Tongue (tissue), 2 donors: ENCODE data around the gene NOD2.

GRCh38 chr16:49575135-49575973 lies 201.8 kb downstream of the C16orf78 start:
- RAMPAGE, long total RNA = no peak

DNA sequence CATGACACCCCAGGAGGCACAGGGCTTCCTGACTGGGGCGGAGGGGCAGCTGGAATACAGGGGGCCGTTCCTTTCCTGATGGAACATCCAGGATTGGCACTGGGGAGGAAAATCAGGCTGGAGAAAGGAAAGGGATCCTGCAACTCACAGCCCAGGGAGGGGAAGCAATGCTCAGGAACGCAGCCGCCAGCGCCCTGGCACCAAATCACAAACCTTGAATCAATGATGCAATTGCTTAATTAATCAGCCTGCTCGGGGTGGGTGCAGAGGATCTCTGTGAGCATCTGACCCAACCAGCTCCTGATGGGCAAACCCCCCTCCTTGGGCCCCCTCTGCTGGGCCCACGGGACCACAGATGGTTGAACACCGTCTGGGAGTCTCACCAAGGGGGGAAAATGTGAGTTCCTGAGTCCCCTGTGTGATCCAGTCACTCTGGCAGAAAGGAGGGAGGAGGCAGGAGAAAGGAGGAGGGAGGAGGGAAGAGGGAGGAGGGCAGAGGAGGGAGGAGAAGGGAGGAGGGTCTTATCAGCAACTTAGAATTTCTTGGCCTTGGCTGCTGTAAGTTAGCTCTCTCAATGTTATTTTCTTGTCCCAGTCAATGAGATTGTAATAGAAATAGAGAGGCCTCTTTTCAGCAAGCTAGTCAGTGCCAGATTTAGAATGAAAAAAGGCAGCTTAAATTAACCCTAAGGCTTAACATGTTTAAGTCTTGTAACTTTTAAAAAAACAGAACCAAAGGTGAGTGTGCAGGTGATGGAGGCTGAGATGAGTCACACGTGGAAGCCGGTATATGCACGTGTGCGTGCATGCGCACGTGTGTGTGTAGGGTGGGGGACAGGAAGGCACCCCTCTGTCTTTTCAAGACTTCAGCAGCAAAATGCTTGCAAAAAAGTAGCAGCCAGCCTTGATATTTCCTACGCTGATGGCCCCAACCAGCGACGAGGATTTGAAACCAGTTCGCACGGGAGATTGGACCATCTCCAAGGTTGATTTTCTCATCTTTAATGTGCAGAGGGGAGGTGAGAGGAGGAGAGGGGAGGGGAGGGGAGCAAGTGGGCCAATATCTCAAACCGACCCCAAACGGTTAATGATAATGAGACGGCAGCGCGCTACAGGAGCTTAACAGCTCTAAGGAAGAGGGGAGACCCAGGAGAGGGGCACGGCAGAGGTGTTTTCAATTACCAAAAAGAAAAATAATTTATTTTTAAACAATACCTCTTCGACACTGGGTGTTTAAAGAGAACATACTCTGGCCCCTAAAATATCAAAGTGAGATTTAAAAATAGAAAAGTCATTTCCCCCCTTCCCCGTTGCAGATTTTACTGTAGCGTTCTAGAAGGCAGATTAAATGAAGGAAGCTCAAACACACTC lies 155.0 kb downstream of the ZNF423 start:
- RAMPAGE, long total RNA = no peak

DNA sequence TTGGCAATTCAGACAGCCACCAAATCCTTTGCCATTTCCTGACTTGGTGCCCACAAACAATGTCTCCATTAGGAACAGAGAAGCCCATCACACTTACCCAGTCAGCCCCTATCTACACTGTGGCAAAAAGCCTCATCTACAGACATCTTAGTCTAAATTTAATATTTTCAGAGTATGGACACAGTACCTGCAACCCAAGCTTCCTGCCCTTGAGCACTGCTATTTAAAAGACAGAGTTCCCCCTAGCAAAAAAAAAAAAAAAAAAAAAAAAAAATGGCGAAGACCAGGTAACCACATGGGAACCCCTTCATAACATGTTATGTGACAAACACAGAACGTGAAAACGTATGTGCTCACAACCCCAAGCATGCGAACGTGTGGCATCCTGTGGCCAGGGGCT lies 129.3 kb downstream of the ZNF423 start:
- RAMPAGE, long total RNA = no peak

DNA sequence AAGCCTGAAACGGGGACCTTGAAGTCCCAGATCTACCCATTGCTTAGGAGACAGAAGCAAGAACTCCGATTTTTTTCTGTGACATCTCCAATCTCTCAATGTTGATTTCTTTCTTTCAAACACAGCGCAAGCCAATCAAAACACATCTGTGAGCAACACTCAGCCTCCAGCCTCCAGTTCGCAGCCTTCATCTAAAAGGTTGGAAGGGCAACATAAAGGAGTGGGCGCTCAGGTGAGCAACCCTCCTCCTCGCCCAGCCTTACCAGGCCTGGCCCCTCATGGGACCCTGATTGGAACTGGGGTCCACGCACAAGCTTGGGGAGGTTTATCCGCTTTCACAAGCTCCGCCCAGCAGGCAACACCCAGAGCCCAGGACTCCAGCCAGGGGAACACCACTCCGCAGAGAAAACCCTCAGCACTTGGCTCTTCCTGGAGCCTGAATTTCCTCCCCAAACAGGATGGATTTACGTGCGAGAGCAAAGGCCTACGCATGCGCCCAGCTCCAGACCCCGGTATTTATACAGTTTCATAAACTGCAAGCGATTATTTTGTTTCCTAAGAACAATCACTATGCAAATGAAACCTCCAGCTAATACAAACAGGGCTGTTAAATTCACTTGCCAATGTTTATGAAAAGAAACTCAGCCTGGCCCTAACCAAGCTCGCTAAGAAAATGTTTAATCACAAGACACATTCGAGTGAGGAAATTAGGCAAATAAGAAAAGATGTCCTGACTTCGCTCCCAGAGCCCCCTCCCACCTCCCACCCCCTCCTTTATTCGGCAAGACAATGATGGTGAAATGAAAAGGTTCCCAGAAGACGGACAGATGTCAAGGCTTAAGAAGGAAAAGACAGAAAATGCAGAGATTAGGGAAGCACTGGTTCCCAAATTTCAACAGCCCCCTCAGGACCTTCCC lies 22.8 kb downstream of the ZNF423 start:
- RAMPAGE, long total RNA = no peak

GRCh38 chr16:50223181-50224036 lies 42.9 kb upstream of the ADCY7 start:
- RAMPAGE, long total RNA = no peak

- RAMPAGE, long total RNA = no peak
Measured at GRCh38 chr16:50235304-50236156, 30.8 kb upstream of the ADCY7 start.

DNA sequence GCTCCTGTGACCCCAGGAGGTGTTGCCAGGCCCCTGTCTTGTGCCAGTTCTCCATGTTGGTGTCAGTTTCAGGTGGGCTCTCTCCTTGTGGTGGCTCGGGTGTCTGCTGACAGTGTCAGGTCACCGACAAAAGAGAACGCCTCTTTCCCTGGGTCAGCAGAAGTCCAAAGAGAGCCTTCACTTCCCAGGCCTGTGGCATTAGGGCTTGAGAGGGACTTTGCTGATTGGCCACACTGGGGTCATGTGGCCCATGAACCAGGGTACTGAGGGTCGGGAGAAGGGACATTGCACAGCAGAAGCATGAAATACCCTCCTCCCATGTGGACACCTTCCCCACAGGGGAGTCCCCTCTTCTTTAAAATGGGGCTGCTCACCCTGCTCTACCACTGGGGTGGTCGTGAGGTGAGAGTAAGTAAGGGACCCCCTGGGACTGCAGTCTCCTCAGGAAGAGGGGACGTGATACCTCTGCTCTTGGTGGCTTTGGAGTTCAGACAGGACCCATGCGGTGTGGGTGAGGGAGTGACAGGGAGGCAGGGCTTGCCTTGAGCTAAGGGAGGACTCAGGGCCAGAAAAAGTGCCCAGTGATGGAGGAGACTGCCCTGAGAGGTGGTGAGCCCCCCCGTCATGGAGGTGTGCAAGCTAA lies 17.1 kb downstream of the ADCY7 start:
- RAMPAGE, long total RNA = no peak

DNA sequence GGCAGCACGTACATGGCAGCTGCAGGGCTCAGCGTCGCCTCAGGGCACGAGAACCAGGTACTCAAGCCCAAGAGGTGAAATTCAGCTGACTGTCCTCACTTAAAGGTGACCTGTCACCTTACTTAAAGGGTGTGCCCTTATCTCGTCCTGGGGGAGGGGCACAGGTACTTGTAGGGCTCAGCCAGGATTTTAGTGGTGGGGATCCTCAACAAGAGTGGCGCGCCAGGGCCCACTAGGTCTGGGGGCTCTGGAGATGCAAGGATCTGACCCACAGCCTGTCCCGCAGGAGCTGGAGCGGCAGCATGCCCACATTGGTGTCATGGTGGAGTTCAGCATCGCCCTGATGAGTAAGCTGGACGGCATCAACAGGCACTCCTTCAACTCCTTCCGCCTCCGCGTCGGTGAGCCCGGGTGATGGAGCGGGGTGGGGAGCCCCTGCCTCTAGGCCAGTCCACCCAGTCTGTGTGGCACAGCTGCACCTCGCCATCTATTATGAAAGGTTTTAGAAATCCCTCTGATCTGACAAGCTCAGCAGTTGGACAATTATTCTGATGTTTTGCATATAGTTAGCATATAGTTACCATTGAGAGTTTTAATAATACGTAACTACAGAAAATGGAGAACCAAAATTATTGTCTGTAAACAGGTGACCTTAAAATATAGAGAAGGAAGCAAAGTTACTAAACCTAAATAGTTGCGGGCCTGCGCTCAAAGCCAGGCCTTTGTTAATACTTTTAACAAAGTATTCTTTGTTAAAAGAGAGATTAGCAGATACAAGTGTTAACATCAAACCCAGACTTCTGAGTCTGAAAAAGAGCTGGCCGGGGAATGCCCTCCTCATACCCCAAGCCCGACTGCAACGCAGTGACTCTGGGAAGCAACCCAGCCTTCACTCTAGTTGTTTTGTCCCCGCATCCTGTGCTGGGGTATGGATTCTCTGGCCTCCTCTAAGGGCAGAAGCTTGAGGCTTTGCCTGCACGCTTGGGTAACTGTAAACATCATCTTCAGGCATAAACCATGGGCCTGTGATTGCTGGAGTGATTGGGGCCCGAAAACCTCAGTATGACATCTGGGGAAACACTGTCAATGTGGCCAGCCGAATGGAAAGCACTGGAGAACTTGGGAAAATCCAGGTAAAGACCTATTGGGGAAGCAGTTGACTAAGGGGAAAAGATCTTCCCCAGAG lies 48.0 kb downstream of the ADCY7 start:
- RAMPAGE, long total RNA = no peak

DNA sequence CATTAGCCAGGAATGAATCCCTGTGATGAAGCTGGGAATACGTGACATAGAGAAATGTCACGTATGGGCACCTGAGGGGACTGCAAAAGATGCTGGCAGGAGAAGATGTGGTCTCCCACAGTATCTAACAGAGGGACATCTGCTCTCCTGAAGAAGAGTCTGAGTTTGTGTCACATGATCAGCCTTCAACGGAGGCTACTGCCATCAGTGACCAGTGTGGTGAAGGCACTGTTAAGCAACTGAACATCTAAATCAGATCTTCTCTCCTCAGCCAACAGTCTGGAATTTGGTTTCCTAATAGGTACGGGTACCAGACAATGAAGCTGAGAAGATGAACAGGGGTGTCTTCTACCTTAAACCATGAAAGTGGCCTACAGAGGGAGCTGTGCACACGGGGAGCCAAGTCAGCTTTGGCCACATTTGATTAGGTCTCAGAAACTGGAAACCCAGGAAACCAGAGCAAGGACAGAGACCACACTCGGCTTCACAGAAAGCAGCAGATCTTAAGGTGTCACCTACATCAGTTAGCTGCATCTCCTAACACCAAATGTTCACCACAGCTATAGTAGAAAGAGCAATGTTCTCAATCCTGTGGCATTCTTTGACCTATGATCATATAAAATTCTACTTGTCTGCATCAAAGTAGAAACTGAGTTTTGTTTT lies 41.8 kb downstream of the BRD7 start:
- RAMPAGE, long total RNA = no peak

GRCh38 chr16:50460990-50461459 lies 87.2 kb upstream of the NKD1 start:
- RAMPAGE, long total RNA = no peak

- RAMPAGE, long total RNA = no peak
Measured at GRCh38 chr16:50547246-50548064, 741 bp upstream of the NKD1 start.

DNA sequence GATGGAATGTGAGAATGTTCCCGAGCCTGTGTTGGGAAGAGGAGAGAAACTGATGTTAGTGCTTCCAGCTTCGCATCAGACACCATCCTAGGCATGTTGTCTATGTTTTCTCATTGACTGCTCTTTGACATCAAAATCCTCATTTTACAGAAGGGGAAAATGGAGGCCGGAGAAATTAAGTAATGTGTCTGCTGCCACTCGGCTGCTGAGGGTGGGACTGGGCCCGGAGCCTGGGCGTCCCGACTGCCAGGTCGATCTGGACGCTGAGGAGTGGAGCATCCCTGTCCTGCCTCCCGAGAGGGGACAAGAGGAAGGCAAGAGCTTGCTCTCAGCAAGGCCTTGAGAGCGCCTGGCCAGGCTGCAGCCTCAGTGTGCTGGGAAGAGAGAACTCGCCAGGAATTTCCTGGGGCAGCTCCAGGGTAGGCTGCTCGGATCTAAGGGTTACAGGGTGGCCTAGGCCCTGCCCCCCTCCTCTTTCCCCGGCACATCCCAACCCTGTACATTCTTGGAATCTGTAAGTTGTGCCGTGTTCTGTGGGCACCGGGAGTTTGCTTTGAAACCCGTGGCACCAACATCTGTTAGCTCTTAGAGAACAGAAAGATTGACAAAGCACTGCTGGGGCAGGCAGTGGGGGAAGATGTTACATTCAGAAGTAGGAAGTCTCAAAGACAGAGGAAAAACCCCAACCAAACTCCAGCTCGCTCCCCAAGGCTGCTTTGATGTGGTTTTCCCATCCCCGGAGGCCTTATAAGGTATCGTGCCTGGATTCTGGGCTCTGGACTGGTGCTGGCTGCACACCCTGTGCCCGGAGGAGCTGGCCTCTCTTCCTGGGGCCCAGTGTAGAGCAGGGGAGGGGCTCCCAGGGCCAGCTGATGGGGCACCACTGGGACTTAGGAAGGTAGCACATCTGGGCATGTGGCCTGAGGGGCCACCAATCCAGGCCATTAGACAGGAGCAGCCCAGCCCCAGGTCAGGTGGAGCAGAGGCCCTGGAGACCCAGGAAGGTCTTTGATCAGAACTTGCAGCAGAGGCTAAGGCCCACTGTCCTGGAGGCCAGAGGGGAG lies 55.1 kb downstream of the NKD1 start:
- RAMPAGE, long total RNA = no peak

- RAMPAGE, long total RNA = no peak
Measured at GRCh38 chr16:50613324-50614034, 65.3 kb downstream of the NKD1 start.

GRCh38 chr16:50693029-50693684 lies at the start of gene NOD2:
Gene NOD2, plus strand, starts transcription at chr16:50693606.
- RAMPAGE, long total RNA = no peak

DNA sequence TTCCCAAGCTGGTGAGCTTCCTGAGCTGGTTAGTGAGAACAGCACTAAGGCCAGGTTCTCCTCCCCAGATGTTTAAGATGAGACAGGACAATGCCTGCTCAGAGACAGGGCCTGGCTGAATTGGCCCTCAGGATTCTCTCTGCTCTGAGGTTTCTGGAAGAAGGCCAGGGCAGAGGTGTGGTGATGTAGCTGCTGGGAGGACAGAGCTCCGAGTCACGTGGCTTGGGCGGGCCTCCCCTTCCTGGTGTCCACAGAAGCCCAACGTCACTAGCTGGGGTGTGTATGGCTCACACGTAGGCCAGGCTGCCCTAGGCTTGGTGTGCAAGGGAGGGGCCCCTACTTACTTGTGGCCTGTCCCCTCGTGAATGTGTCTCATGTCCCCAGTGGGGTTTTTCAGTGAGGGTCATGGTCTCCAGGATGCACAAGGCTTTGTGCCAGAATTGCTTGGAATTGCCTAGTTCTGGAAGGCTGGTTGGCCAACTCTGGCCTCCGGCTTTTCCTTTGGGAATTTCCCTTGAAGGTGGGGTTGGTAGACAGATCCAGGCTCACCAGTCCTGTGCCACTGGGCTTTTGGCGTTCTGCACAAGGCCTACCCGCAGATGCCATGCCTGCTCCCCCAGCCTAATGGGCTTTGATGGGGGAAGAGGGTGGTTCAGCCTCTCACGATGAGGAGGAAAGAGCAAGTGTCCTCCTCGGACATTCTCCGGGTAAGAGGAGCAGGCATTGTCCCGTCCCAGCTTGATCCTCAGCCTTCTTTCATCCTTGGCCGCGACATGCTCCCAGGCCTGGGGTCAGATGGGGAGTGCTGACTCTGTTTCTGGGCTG lies 3.4 kb downstream of the NOD2 start:
- RAMPAGE, long total RNA = no peak

DNA sequence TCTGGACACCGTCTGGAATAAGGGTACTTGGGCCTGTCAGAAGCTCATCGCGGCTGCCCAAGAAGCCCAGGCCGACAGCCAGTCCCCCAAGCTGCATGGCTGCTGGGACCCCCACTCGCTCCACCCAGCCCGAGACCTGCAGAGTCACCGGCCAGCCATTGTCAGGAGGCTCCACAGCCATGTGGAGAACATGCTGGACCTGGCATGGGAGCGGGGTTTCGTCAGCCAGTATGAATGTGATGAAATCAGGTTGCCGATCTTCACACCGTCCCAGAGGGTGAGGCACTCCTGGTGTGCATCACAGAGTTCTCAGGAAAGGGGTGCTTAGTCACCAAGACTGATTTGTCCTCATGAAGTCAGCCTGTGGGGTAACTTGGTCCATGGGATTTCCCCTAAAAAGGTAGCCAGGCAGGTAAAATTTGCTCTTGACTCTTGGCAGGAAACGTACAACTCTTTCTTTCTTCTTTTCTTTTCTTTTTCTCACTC lies 6.3 kb downstream of the NOD2 start:
- RAMPAGE, long total RNA = no peak

DNA sequence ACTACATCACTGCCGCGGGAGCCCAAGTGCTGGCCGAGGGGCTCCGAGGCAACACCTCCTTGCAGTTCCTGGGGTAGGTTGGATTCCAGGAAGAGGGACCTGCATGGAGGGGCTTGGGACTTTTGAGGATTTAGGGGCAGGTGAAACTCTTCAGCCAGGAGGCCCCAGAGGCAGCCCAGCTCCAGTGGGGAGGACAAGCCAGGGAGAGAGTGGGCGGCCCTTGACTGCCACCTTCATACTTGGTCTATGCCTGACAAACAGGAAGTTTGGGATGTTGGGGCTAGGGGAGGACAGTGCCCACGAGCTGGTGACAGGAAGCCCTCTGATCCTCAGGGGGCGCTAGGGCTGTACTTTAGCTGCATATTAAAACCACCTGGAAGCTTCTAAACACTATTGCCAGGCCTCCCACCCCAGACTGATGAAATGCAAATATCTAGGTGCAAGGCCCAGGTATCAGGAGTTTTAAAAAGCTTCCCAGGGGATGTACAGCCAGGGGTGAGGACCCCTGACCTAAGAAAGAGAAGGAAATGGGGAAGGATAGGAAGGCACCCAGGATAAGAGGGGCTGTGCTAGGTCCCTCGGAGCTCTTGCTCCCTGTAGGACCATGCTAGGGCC lies 21.8 kb upstream of the CYLD start:
- RAMPAGE, long total RNA = no peak

DNA sequence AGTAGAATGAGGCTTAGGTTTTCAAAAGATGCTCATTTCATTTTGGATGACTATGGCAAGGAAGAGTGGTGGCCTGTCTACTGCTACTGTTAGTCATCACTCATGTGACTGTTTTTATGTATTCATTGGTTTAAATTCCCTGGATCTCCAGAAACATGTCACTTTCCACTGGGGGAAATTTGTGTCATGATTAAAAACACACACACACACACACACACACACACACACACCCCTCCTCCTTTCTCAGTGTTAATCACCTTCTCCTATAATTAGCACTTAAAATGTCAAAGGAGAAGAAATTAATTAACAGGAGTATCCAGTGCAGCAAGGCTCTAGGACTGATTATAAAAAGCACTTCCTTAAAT lies 1.1 kb upstream of the CYLD start:
- RAMPAGE, long total RNA = no peak

DNA sequence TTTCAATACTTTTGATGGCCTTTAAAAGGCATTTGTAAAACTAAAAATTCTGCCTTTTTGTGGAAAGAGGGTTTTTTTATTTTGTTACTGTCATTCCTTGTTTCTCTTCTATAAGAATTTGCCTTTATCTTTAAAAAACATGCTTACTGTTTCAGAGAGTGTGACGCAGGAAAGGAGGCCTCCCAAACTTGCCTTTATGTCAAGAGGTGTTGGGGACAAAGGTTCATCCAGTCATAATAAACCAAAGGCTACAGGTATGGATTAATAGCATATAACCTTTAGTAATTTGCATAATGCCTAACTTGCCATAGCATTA lies 34.1 kb downstream of the CYLD start:
- RAMPAGE, long total RNA = no peak

DNA sequence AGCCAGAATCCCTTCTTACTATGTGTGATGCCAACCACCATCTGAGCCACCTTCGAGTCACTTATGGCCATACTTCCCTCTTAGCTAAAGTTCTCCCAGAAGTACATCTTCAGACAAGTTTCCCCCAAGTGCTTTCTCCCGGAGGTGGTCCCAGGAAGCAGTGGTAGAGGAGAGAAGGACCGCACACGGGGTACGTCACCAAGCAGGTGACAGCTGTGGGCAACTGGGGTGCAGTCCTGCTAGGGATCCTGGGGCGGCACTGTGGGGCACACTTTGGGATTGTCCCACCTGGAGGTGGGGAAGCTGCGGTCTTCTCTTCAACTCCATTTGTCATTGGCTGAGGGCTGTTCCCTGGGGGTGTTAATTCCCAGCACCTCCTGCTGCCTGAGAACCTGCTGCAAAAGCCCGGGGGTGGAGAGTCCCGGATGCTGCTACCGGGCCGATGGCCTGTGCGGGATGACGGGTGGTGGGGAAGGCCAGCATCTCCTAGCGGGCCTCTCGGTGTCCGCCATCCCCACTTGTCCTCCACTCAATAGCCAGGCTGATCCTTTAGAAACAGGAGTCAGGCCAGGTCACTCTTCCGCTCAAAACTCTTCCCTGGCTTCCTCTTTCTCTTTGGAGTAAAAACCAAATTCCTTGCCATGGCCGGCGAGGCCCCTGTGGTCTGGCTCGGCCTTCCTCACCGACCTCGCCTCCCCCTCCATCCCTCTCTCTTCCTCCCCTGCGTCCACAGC lies 100.1 kb downstream of the CYLD start:
- RAMPAGE, long total RNA = no peak